Measurements from ENCODE around the gene BRWD1.

DNA sequence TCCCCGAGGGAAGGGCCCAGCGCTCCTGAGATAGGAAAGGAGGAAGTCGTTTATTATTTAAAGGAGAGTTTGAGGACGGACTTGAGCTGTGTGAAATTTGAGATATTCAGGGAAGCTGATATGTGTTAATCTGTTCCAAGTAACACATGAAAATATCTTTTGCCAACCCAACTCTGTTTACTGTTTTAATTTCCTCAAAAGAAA, 37.6 kb upstream of the KCNJ15 start:
- RRBS: no CpG with 5 or more reads among the region's 4 CpGs

DNA sequence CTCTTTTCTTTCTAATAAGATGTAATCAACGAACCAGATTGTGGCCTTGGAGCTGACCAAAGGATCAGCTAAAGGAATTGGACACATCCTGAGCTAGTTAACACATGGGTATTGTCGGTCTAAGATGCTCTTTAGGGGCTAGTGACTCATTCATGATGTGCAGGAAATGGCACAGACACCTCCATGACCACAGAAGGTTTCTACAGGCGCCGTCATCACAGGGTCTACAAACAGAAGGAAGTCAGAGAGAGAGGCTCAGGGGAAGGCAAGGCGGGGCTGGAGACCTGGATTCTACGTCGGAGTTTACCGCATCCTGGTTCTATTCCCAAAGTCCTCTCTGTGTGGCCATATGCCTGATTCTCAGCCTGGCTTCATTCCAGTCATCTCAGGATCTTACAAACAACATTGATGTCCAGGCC, 11.9 kb upstream of the KCNJ15 start:
- RRBS: no CpG with 5 or more reads among the region's 8 CpGs

GRCh38 chr21:38273999-38274549, 17.3 kb downstream of the KCNJ15 start:
- RRBS: no CpG with 5 or more reads among the region's 4 CpGs

- RRBS: no CpG with 5 or more reads among the region's 6 CpGs
Measured at GRCh38 chr21:38303162-38303762, 46.5 kb downstream of the KCNJ15 start.

- RRBS: no CpG with 5 or more reads among the region's 12 CpGs
Measured at GRCh38 chr21:38351581-38352646, 95.1 kb downstream of the KCNJ15 start.

- RRBS: no CpG with 5 or more reads among the region's 2 CpGs
Measured at GRCh38 chr21:38414015-38414367, 84.3 kb downstream of the ERG start.

DNA sequence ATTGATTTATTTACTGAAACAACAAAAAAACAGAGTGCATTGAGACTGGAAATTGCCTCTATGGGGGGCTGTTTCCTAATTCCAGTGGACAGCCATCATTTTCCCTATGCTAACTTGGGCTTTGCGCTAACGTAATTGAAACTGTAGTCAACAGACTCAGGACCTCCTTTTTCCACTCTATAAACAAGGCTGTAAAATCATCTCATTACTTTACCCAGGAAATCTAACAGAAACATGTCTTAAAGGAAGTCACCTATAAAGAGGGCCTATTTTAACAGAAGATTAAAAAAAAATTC, 2.1 kb downstream of the ERG start:
- RRBS: no CpG with 5 or more reads among the region's 2 CpGs

GRCh38 chr21:38795537-38795909, 10.2 kb upstream of the ETS2 start:
- RRBS: no CpG with 5 or more reads among the region's 8 CpGs

DNA sequence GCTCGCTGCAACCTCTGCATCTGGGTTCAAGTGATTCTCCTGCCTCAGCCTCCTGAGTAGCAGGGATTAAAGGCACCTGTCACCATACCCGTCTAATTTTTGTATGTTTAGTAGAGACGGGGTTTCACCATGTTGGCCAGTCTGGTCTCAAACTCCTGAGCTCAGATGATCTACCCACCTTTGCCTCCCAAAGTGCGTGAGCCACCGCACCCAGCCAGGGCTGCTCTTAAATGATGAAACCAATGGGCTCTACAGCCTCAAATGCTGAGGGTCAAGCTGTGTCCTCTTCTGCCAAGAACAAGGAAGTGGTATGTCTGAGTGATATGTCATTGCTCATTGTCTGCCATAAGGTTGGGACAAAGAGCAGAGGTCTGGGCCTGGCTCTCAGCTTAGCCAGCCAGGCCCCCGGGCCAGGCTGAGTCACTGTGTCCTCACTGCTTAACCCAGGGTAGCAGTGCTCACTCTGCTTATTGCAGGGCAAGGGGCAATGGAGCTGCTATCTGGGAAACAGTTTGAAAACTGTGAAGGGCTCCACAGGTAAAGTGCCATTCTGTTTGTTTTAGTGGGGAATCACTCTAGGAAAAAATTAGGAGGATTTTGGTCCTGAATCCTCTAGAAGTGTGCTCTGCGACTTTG, 8.3 kb upstream of the ETS2 start:
- RRBS: no CpG with 5 or more reads among the region's 7 CpGs

DNA sequence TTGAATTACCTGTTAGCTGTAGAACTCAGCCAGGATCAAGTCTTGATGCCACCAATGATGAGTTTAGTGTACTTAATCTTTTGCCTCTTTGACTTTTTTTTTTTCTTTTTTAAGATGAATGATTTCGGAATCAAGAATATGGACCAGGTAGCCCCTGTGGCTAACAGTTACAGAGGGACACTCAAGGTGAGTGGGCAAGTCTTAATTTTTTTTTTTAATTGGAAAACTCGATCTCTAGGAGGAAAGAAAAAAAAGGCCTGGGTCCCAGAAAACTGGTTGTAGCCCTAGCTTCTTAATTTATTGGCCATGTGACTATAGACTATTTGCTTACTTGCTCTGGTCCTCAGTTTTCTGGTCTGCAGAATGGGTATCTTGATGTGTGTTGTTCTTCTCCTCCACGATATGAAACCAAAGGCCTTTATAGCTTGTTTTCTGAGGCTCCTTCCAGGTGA, 4.2 kb downstream of the ETS2 start:
- RRBS: no CpG with 5 or more reads among the region's 3 CpGs

- RRBS: no CpG with 5 or more reads among the region's 6 CpGs
Measured at GRCh38 chr21:38812940-38813684, 7.4 kb downstream of the ETS2 start.

DNA sequence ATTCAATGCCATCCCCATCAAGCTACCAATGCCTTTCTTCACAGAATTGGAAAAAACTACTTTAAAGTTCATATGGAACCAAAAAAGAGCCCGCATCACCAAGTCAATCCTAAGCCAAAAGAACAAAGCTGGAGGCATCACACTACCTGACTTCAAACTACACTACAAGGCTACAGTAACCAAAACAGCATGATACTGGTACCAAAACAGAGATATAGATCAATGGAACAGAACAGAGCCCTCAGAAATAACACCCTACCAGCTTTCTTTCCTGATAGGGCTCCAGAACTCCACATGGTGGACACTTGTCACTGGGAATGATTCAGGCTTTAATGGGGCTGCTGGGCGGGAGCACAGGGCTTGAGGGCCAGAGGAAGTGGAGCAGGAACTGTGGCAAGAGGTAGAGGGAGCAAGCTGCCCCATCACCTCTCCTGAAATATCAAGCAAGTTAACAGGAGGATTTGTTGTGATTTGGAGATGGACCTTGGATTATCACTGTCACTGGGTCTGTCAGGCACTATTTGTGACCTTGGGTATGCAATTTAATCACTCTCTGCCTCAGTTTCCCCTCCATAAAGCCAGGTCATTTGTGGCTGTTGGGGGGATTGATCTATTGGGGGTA, 24.9 kb downstream of the ETS2 start:
- RRBS: no CpG with 5 or more reads among the region's 2 CpGs

GRCh38 chr21:38909065-38909580, 103.4 kb downstream of the ETS2 start:
- RRBS: no CpG with 5 or more reads among the region's 9 CpGs

DNA sequence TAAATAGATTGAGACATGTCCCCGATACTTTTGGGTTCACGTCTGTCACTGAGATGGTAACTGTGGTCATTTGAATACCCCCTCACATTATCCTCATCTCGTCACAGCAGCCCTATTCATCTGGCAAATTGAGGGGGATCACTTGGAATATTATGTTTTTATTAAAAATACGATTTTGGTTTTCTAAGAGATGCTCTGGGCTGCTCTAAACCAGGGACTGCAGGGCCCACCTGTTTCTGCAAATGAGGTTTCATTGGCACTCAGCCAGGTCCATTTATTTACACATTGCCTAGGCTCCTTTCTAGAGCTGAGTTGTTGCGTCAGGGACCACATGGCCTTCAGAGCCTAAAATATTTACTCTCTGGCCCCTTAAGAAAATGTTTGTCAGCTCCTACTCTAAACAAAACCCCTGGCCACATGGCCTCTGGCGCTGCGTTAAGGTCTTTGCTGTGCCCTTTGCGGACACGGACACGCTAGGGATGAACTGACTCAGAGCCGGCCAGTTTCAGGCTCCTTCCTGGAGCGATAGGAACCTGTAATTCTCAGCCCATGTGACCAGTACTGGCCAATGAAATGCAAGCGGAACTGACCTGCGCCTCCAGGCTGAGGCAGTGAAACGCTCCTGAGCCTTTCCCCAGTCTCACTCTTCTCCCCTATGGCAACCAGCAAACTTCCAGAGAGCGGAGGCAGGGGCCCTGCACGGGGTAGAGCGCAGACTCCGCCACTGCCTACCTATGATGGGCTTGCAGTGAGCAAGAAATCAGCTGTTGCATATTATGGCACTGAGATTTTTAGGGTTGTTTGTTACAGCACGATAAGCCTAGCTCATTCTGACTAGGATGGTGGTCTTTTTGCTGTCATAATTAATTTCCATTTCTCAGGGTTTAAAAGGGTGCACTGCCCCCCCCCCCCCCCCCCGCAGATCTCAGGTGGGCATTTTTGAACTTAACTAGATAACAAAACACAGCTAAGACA, 160.2 kb downstream of the ETS2 start:
- RRBS: no CpG with 5 or more reads among the region's 21 CpGs

- RRBS: no CpG with 5 or more reads among the region's 11 CpGs
Measured at GRCh38 chr21:39005997-39006577, 177.2 kb downstream of the PSMG1 start.

DNA sequence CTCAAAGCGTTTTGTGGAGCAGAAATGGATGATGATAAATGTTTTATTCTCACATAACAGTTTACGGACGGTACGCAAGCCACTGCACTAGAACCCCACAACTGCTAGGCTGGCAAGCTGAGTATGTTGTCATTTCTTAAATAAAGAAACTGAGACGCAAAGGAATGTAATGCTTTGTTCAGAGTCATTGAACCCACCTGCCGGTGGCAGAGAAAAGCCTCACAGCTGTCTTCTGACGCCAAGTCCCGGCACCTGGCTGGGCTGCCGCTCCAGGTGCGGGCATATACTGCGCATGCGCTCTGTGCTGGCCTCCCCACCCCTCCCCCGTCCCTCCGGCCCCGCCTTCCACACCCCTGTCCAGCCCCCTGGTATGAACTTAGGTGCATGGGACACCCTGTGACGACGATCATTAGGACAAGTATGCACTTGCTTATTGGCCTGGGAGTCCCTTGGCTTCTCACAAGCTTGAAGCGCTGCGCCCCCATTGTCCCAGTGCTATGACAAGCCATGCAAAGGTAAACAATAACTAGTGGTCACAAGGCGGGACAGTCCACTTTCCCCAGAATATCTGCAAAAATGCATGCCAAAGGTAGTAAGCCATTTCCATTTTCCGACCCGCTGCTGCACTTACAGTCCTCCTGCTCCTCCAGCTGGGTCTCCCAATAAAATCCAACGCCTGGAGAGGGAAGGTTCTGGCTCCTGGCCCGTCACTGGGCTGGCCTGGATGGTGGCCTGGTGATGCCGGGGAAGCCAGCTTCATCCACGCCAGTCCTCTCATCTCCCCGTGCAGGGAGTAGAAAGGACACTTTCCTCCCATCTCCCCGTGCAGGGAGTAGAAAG, 100.5 kb downstream of the PSMG1 start:
- RRBS: 100% methylated on average over 3 of the region's 28 CpGs

- RRBS: 2% methylated on average over 49 of the region's 141 CpGs
Measured at GRCh38 chr21:39313152-39314200, at the start of gene BRWD1. Gene BRWD1 (minus strand): TSS chr21:39313632.

DNA sequence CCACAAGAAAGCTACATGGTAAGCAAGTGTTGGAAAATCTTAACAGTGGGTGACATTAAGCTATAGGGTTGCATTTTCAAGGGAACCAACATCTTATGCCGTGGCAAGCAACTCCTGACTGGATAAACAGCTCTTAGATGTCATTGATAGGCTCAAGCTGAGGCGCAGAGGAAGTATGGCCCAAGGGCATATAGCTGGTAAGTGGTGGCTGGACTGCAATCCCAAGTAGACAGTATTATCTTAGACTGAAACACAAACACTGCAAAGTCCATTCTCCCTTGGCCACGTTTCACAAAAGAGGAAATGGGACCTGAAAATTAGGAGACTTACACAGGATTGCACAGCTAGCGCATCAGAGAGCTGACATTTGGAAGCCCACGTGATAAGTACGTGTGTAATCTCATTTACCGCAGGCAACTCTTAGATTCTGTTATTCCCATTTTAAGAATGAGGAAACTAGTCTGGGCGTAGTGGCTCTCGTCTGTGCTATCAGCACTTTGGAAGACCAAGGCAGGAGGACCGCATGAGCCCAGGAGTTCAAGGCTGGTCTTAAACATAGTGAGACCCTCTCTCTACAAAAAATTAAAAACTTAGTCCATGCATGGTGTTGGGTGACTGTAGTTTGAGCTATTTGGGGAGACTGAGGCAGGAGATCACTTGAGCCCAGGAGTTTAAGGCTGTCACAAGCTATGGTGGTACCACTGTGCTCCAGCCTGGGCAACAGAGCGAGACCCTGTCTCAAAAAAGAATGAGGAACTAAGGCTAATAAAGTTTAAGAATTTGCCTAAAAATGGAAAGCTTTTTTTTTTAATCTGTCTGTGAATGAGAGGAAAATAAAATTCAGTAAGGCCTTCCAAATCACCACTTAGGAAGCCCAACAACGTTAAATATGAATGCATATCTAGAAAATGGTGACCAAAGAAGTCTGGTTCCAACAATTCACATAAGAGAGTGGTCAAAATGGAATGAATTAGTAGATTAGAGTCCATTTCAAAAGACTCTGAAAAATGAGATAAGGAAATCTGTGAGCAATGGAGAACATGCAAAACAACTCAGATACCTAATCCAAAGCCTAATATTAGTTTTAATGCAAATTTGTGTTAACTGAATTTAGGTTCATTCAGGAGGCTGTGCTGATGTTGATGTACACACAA, 4.3 kb upstream of the BRWD1 start:
- RRBS: no CpG with 5 or more reads among the region's 12 CpGs

GRCh38 chr21:39651193-39651726, 38.5 kb downstream of the B3GALT5 start:
- RRBS: no CpG with 5 or more reads among the region's 5 CpGs